Placental epithelial cell (primary cell): ENCODE measurements around a stretch of chr6.

- CAGE, long polyA plus RNA: no peak
These were observed 244.2 kb downstream of the NRN1 start for GRCh38 chr6:5762331-5763150.

GRCh38 chr6:6390589-6391241 is 70.3 kb upstream of the F13A1 start:
- CAGE, long polyA plus RNA: no peak

DNA sequence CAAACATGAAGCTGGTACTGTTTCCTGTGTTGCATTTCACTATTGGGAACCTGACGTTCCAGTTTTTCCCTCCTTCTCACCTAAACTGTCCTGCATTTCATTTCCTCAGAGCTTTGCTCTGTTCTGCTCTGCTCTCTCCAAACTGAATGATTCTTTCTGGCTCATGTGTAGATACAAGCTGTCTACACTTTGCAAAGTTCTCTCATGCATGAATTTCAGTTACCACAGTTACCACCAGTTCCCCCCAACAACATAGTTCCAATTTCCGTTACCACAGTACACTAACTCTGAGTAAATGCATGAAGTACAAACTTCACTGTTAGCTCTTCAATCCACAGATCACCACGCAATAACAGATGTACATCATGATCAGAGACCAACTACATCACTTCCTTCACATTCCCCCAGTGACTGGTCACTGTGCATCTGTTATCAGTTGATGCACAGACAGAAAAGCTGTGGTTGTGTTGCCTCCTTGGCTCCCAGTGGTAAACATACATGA is 86.8 kb upstream of the F13A1 start:
- CAGE, long polyA plus RNA: no peak

GRCh38 chr6:6501065-6501397 is 87.5 kb upstream of the LY86 start:
- CAGE, long polyA plus RNA: no peak

- CAGE, long polyA plus RNA: no peak
These were observed 42.3 kb upstream of the LY86 start for GRCh38 chr6:6545934-6546877.

GRCh38 chr6:6546878-6547457 is 41.6 kb upstream of the LY86 start:
- CAGE, long polyA plus RNA: no peak

- CAGE, long polyA plus RNA: no peak
These were observed 1.5 kb upstream of the LY86 start for GRCh38 chr6:6586643-6587758.

GRCh38 chr6:6724182-6725175 is 136.0 kb downstream of the LY86 start:
- CAGE, long polyA plus RNA: no peak

DNA sequence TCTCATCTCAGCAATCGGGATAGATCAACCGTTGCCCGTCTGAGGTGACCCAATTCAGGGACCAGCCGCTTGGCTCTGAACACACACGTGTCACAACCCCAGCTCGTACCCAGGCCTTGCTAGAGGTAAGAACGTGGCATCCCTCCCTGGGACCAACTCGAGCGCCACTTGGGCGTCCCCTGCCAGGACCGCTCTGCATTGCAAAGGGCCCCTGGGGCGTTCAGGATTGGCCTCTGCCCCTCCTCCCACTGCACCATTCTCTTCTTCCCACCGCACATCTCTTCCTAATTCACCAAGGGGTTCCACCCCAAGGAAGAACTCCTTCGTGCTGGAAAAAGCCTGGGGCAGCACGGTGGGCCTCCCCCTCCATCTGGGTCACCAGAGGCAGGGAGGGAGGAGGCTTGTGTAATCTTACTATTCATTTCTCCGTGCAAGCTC is 136.7 kb downstream of the LY86 start:
- CAGE, long polyA plus RNA: no peak

- CAGE, long polyA plus RNA: no peak
These were observed 216.5 kb upstream of the RREB1 start for GRCh38 chr6:6891001-6891853.

- CAGE, long polyA plus RNA: no peak
These were observed 192.0 kb upstream of the RREB1 start for GRCh38 chr6:6915689-6916241.

DNA sequence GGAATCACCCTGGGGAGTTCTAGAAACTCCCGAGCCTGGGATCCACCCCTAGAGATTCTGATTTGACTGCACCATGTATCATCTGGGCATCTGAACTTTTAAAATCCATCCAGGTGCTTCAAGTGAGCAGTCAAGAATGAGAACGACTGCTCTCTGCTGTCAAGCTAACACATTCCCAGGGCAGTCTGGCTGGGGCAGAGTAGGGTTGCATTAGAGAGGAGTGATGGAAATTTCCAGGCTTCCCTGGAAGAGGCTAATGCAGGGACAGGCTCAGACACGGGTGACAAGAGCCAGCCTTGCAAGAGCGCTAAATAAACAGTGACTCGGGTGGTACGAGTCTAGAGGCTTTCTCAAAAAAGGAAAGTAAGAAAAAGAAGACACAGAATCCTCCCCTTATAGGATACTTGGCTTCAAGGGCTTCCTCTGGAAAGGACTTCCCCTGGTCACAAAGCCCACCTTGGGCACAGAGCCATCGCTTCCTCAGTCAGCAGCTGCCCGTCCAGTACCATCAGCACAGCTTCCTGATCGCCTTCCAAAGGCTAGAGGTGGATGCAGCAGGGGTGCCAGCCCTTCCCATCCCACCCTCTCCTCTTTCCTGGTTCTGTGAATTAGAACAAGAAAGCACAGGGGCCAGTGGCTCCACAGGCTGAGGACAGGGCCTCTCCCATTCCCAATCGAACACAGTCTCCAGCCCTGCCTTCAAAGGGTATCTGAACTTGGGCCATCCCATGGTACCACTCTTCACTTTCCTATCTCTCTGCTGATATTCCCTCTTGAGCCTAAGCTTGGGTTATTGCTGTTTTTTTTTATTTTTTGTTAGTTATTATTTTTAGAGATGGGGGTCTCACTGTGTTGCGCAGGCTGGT is 177.3 kb upstream of the RREB1 start:
- CAGE, long polyA plus RNA: no peak

DNA sequence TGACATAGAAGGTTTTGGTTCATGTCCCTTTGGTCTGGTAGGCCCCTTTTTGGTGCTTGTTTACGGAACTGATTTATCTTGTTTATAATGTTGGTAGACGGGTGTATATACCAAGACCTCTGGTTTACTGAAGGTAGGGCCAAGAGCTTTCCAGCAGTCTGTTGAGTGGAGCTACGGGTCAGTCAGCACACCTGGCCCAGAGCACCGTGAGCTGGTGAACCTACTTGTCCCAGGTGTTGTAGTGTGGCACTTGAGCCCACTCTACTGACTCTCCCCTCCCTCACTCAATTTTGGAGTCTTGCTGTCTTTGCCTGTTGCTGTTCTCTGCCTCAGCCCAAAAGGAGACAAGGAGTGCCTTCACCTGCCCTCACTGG is 22.0 kb downstream of the RREB1 start:
- CAGE, long polyA plus RNA: no peak

- CAGE, long polyA plus RNA: no peak
These were observed 29.0 kb downstream of the RREB1 start for GRCh38 chr6:7136574-7137266.

DNA sequence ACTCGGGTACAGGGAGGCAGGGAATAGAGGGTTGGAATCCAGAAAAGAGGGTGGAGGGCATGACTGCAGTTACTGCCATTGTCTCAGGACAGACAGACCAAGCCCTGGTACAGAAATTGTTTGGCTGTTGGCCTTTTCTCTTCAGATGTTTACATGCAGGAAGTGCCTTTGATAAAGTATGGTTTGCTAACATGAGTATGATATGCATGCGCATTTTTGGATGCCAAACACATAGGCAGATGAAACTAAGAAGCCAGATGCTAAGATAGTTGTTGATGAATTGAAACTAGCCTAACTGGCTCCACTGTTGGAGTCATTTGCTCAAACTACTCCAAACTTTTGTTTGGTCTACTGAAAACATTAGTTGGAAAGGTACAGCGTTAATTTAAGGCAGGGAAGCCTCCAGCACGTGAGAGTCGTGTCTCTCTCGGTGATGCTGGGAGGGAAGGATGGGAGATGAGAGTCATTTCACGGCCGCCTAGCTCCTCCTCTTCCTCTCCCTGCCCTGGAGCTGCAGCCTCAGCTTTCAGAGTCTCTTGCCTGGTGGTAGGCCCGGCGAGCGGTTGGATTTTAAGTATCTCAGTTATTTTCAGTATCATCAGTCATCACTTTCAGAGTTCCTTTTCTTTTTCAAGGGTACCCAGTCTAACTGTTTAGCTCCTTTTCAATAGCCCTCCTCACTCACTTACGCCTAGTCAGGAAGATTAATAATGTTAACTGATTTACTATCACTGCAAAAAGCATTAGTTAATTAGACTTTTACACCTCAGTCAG is 29.7 kb downstream of the RREB1 start:
- CAGE, long polyA plus RNA: no peak

DNA sequence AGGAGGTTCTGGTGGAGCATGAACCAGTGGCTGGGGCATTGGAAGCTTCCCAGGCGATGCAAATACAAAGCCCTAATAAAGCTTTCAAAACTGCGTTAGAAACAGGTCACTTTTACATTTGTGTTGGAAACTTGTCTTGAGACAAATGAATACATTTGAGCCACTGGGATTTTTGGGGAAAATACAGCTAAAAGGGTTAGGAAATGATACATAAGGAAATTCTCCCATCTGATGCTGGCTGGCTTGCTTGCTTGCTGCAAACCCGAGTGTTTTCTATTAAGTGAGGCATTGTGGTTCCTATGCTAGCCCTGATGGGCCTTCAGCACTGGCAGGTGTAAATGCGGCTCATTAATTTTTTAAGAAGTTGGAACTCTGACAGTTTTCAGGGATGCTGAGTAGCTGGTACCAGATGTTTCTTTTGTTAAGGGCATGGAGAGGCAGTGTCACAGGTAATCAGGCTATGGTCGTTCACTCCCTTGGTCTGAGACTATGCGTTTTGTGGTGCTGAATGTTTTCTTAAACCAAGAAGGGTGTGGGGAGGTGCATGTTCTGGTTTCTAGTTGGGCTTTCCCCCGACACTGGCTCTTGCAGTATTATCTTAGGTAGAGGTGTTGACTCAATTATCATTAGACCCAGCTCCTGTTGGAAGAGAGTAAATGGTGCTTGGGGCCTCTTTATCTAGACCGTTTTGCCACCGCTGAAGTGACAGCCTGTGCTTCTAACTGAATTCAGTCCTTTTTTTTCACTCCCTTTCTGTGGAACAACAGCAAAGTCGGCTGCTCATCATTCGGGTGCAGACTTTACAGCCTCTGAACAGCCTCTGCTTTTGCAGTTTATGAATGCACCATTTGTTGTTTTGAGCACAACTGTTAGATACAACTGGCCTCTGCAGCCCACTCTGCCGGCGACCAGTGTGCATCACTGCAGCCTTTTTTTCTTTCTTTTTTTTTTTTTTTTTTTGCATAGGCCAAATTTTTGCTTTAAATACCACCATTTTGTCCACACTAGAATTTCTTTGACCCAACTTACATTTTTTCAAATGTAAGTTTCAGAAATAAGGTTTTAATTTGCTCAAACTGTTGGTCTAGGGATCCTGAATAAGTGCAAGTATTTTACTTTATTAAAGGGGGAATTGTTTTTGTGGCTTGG is 35.5 kb downstream of the RREB1 start:
- CAGE, long polyA plus RNA: no peak

DNA sequence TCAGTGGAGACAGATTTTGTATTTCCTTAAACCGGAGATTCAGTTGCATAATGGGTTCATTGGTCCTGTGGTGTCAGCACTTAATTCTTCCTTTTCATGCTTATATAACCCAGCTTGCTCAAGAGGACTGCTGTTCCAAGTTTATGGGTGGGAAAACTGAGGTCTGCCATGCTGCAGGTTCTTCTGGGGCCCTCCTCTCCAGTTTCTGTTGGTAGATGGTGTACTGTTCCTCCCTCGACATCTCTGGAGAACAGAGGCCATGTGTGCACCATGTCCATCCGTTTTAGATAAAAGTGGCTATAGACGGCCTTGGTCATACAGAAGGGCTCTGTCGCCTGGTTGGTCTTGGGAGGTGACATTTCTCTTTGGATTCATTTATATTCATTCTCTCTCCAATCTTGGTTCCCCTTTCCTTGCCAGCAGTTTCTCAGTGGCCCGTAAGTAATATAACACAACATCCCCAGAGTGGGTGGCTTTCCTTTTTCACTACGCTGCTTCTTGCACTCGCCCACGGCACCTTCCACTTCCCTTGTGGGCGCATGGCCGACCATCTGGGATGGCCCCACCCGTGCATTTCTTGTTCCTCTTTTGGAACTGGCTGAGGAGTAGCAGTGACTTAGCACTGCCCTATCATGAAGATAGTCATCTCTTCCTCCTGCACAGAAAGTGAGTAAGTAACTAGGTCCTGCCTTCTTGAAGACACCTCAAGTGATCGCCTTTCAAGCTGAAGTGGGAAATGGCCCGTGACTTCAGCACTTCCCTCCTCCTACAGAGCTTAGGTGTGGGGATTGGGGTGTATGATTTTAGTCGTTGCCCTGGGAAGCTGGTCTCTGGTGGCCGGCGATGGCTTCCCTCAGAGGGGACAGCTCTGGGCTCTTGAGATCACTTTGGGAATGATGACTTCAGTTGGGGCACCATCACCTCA is 94.2 kb downstream of the RREB1 start:
- CAGE, long polyA plus RNA: no peak

GRCh38 chr6:7215703-7216361 is 97.2 kb downstream of the SSR1 start:
- CAGE, long polyA plus RNA: no peak

DNA sequence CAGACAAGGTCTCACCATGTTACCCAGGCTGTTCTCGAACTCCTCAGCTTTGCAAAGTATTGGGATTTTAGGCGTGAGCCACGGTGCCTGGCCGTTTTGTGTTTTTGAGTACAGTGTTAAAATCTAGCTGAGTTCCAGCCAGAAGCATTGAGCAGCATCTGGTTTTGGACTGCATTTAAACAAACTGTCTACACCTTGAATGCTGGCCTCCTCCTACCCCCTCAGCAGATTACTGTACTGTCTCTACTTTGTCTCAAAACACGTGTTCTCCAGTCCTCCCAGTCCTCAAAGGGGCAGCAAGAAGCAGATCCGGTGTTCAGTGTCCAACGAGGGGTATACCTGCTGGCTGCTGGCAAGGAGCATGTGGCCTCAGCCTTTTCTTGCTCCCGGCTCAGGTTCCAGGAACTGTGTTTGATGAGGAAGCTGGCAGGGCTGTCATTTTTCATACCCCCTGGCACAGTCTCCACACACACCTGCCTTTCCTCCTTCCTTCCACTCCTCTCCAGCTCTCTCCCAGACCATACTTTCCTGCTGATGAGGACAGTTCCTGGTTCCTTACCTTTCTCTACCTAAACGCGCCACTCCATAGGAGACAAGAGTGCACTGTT is 77.4 kb downstream of the SSR1 start:
- CAGE, long polyA plus RNA: no peak

- CAGE, long polyA plus RNA: no peak
These were observed 46.8 kb downstream of the SSR1 start for GRCh38 chr6:7266238-7266574.